A172 (cell line): ENCODE measurements around a stretch of chr11.

- RAMPAGE, long total RNA: no peak
These were observed 18.3 kb downstream of the MCAM start for GRCh38 chr11:119298498-119299074.

GRCh38 chr11:119305614-119306565 is 11.0 kb downstream of the MCAM start:
- RAMPAGE, long total RNA: no peak

DNA sequence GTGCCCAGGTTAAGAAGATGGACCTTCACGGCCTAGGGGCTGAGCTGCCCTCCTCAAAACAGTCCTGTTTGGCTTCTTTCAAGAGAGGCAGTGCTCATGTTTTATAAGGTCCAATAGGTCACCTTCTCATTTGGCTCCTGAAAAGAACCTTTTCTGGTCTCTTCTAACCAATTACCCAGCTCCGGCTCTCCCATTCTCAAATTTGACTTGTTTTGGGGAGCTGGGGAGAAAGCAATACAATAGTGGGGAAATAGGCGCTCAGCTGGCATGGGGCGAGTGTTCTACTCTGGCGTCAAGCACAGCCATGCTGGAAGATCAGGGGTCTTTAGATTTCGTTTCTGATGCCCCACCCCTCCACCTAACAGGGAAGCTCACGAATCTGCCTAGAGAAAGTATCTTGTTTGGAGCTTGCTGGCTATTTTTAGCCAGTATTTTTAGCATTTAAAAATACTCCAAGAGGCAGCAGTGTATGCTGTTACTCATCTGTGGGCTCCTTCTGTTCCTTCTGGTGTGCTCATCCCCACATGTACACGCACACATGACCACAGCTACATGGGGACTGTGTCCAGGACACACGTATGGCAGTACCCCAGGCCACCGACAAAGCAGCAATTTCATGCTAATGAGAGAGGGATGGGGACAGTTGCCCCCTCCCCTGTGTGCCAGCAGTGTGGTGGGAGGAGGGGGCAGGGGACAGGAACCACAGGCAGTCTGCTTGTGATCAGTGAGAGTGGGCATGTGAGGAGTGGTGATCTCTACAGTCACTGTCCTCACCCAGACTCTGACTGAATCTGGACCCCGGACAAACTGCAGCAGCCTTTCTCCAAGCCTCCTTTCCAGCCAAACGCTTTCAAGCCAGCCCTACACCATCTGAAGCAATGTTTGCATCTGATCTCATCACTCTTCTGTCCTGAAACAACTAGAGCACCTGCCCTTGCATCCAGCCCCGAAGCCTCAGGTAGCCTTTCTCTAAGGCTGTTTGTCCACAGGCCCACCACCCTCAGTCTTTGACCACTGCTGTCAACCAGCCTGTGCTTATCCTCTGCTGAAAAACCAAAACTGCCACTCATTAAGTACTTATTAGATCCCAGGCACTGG is 16.4 kb downstream of the USP2 start:
- RAMPAGE, long total RNA: no peak

- RAMPAGE, long total RNA: no peak
These were observed 6.0 kb downstream of the USP2 start for GRCh38 chr11:119375466-119375960.

DNA sequence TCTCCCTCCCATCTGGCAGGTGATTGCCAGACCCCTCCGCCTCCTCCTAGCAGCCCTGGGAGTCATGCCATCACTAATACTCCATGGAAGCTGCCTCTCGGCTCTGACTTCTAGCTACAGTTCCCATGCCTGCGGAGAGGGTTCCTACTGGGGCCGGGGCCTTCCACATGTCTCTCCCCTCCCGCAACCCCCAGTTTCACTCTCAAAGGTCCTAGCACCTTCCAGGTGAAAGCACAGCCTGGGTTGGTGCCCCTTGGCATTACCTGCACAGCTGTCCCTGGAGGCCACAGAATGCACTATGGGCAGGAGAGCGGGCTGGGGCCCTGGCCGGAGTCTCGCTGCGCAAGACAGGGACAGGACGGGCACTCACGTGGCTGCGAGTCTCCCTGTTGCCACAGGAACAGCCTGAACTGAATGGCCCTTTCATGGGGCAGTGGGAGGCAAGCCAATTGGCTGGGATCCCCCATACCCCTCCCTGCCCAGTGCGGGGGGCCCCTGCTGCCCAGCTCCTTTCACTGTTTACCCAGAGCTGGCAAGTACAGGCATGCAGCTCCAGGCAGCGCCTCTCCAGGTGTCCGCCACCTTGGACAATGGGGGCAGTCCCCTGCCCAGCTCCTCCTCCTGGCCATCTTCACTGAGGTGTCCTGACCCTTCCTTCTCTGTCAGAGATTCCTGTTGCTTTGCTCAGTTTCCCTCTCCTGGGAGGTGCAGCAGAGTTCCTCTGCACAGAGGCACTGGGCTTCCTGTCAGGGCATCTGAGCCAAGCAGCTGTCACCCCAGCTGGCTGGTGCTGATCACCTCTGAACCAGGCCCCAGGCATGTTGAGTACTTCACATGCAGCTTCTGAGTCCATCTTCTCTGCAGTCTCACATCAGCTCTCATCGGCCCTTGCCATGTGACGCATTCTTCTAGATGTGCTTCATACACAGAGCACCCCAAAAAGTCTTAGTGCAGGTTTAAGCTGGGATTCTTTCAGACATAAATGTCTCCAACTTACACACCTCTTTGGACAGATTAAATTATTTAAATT is 5.2 kb downstream of the USP2 start:
- RAMPAGE, long total RNA: no peak

- RAMPAGE, long total RNA: no peak
These were observed 2.5 kb downstream of the USP2 start for GRCh38 chr11:119378854-119379624.

DNA sequence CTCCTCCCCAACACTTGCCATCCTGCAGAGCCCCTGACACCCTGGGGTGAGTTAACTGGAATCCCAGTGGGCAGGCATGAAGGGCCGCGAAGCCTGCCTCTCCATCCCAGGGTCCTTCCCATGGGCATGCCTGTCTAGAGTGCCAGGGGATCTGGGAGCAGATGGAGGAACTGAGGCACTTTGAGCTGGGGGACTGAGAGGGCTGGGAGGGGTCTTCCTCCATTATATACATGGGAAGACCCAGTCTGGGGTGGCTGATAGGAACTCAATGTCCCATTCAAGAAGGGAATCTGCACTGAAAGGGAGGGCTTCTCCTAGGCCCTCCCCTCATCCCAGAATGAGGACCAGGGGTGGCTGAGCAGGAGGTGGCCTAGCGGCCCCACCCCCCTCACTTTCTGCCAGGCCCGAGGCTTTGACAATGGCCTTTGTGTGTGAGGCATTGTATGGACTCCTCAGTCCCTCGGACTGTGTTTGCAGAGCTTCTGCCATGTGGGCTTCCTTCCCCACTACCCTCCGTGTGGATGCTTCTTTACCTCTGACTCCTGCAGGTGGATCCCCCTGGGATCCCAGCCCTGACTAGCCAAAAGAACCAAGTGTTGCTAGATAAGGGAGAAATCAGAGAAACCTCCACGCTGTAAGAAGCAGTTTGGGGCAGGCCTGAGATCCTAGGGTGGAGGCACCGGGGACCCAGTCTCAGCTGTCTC is 65.7 kb downstream of the NECTIN1 start:
- RAMPAGE, long total RNA: no peak

- RAMPAGE, long total RNA: no peak
These were observed 64.8 kb downstream of the NECTIN1 start for GRCh38 chr11:119664008-119664807.

DNA sequence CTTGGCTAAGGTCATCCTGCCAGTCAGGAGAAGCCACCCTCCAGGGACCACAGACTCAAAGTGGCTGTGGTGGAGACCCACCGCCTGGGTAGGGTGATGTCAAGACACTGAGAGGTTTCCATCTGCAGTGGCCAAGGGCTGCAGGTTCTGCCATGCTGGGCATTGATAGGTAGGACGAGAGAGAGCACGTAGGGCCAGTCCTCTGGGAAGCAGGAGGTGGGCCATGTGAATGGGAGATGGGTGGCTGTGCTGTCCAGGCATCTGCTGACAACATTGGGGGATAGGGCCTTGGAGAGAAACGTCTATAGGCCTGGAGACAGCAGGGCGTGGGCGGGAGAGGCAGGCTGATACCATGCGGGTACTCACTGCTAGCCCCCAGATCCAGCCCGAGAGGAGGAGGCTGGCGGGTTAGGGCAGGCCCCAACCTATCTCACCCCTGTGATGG is 26.2 kb downstream of the TRIM29 start:
- RAMPAGE, long total RNA: no peak

- RAMPAGE, long total RNA: no peak
These were observed 5.0 kb downstream of the OAF start for GRCh38 chr11:120215521-120216534.

- RAMPAGE, long total RNA: no peak
These were observed 7.4 kb downstream of the OAF start for GRCh38 chr11:120217855-120218984.

DNA sequence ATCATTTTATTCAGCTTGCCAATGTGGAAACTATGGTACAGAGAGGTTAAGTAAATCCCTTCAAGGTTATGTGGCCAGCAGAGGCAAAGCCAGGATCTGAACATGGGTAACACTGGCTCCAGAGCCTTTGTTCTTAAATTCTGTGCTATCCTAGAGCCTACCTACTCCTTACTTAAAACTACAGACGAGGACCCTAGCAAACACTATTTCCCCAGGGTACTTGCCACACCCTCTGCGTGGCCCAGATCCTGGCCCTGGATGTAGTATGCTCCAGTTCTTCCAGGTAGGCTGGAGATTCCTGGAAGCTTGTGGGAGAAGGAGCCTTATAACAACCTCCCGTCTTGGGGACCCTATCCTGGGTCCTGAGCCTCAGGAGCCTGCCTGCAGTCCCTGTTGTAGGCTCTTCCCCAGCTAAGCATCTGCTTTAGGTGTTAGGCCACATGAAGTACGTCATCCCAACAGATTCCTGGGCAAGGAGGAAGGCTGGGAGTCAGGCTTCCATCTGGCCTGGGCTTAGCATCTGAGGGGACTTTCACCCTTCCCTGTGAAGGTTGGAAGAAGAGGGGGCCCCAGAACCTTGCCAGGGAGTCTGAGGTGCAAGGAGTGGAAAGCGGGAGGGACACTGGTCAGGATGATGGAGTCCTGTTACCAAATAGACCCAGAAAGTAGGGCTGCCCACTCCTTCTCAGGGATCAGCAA is 10.9 kb downstream of the OAF start:
- RAMPAGE, long total RNA: no peak

GRCh38 chr11:120316742-120317825 is 8.0 kb upstream of the TLCD5 start:
- RAMPAGE, long total RNA: no peak

DNA sequence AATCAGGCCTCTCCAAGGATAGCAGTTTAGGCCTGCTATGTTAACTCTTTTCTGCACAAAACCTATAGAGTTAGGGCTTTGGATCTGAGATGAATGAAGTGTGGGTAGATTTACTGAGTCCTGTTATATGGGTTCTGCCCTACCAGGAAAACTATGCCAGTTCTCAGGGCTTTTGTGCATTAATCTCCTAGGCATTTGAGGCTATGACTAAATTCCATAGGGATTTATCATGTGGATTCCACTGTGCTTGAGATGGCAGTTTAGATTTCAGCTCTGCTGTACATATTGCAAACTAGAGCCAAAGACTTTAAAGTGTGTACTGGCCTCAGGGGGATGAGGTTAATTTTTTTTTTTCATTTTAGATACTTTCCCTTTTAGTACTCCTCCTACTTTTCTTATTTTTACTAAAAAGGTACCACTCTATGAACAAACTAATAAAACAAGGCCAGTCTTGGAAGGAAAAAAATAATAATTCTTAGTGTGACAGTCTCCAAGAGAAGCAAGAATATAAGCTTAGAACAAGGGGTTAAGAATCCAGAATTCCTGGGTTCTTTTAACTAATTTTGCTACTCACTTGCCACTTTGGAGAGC is 4.5 kb upstream of the ARHGEF12 start:
- RAMPAGE, long total RNA: no peak

DNA sequence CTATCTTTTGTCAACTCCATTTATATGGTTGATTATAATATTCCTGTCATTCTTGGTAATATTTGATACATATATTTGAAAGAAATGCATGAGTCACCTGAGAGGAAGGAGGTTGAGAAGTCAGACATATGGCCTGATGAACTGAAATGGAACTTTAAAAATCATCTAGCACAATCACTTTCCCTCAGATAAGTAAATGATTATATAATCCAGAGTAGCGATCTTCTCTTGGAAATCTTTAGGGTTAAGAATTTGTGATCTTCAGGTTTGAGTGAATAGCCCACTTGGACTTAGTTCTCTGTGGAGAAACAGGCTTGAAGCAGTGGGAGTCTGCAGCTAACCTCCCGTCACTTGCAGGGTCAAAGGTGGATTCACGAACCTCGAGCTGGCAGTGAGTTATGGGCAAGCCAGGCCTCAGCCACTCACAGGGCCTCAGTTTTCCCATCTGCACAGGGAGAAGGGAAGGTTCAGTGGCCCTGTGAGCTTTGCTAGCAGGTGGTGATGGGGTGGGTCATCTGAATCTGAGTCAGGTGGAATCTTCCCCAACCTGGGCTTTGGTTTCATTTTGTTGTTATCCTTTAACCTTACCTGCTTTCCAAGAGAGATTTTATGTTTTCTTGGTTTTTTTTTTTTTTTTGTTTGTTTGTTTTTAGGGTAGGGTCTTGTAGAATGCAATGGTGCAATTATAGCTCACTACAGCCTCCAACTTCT is 86.7 kb upstream of the GRIK4 start:
- RAMPAGE, long total RNA: no peak

GRCh38 chr11:120447825-120448578 is 63.5 kb upstream of the GRIK4 start:
- RAMPAGE, long total RNA: no peak

- RAMPAGE, long total RNA: no peak
These were observed 171.9 kb downstream of the GRIK4 start for GRCh38 chr11:120683438-120683862.

- RAMPAGE, long total RNA: no peak
These were observed 140.1 kb upstream of the TBCEL start for GRCh38 chr11:120883725-120884254.

DNA sequence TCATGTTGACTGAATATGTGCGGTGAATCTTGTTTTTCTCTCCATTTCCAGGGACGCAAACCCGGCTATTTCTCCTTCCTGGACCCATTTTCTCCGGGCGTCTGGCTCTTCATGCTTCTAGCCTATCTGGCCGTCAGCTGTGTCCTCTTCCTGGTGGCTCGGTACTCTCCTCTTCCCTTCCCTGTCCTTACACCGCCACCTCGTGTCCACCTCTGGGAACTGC is 71.2 kb upstream of the TBCEL start:
- RAMPAGE, long total RNA: no peak

- RAMPAGE, long total RNA: no peak
These were observed 10.5 kb downstream of the TECTA start for GRCh38 chr11:121111615-121111815.